ENCODE measurements around the genes HPSE2, CNNM1, CUTC, ERLIN1, SEMA4G, SFXN3 and POLL.

DNA sequence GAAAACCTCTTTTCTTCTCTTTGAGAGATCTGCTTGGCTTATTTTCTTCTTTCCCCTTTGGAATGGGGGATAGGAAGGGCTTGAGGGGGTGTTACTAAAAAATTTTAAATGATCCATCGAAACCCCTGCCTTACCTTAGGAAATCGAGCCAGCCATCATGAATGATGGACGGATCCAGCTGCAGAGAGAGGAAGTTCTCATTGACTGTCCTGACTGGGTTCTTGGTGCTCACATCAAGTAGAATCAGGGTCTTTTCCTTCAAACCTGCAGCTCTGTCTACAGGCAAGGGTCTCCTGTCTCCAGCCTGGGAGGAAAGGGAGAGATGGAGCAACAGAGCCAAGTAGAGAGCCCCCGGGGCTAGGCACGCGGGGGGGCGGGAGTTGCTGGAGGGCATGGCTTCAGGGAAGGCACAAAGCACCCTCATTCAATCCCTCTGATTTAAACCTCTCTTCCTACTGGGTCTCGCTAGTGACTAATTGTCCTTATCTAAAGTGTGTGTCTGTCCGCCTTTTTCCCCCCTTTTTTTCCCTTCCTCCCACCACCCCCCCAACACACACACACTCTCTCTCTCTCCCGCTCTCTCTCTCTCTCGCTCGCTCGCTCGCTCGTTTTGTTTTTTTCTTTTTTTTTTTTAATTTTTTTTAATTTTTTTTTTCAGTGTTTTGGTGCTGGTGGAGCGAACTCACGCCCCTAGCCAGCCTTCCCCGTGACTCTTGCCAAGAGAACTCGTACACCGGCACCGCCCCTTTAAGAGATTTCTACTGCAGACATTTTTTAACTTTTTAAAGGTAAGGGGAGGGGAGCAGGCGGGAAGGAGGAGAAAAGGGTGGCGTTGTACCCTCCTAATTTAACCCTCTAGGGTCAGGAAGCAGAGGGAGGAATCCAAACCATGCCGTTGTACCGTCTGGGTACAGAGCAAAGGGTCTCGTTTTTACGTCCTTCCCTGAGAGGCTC is at the start of gene HPSE2:
HPSE2 (minus strand) TSS at position 474 of the 954 bp plus-strand sequence.
- PRO-cap = no peak

DNA sequence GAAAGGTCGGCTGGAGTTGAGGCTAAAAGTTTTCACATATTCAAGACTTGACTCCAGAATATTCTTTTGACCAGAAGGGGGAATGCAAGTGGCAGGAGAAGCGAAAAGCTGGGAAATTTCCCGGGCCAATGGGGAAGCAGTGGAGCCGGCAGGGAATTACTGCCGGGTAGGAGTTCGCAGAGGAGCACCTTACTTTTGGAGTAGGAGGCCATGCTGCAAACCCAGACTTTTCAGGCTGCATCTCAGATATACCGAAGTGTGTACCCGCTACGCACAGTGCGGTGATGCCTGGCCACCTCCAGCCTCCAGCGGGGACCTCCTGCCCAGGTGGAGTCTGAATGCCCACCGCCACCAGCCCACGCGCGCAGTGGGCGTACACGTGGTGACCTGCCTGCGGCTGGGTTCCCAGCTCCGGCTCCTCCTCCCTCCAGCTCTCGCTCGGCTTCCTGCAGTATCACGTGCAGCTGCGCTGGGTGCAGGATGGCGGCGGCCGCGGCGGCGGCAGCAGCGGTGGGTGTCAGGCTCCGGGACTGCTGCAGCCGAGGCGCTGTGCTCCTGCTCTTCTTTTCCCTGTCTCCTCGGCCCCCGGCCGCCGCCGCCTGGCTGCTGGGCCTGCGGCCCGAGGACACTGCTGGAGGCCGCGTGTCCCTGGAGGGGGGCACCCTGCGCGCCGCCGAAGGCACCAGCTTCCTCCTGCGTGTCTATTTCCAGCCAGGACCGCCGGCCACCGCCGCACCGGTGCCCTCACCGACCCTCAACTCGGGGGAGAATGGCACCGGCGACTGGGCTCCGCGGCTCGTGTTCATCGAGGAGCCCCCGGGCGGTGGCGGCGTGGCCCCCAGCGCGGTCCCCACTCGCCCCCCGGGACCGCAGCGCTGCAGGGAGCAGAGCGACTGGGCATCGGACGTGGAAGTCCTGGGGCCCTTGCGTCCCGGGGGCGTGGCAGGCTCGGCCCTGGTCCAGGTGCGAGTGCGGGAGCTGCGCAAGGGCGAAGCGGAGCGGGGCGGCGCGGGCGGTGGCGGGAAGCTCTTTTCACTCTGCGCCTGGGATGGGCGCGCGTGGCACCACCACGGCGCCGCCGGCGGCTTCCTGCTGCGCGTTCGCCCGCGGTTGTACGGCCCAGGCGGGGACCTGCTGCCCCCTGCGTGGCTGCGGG is at the start of gene CNNM1:
CNNM1 (plus strand) TSS at position 449 of the 1,156 bp plus-strand sequence.
- PRO-cap = unidirectional peak, plus-strand start at position 478 of the sequence

- PRO-cap = no peak
These were observed 1.9 kb upstream of the NKX2-3 start for GRCh38 chr10:99530668-99531433.

DNA sequence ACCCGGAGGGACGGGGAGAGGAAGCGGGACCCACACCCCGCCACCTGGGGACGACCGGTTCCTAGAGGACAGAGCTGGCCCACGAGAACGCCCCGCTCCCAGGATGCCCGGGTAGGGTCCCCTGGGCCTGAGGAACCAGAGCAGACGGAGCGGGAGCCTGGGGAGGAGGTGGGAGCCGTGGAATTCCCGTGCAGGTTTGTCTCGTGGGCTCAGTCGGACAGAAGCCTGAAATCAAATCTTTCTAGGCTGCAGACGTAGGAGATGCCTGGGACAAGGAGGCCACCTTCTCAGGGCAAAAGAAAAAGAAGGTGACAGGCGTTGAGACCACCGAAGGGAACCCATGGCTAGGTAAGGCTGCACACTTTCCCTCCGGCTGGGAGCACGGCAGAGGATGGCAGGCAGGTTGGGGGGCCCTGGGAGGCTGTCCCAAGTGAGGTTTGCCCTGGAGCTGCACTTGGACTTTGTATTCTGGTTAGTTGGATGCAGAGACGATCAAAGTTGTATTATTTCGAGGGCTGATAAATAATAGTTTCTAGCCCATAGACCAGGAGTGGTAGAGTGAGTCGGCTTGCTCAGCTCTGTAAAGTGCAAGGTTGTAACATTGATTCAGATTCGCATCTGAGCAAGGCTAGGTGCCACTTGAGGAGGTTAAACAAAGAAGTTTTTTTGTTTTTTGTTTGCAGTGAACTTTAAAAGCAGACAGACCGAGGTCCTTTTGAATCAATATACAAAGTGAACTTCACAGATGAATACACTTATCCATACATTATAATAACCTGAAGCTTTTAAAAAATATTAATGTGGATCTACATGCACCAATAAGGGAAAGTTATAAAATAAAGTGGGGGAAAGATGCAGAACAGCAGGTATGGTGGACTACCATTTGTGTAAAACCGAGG is 557 bp downstream of the ENTPD7 start:
- PRO-cap = bidirectional peak, plus-strand start at position 143 of the sequence, minus-strand start at position 129 of the sequence; unidirectional peak, minus-strand start at position 432 of the sequence

DNA sequence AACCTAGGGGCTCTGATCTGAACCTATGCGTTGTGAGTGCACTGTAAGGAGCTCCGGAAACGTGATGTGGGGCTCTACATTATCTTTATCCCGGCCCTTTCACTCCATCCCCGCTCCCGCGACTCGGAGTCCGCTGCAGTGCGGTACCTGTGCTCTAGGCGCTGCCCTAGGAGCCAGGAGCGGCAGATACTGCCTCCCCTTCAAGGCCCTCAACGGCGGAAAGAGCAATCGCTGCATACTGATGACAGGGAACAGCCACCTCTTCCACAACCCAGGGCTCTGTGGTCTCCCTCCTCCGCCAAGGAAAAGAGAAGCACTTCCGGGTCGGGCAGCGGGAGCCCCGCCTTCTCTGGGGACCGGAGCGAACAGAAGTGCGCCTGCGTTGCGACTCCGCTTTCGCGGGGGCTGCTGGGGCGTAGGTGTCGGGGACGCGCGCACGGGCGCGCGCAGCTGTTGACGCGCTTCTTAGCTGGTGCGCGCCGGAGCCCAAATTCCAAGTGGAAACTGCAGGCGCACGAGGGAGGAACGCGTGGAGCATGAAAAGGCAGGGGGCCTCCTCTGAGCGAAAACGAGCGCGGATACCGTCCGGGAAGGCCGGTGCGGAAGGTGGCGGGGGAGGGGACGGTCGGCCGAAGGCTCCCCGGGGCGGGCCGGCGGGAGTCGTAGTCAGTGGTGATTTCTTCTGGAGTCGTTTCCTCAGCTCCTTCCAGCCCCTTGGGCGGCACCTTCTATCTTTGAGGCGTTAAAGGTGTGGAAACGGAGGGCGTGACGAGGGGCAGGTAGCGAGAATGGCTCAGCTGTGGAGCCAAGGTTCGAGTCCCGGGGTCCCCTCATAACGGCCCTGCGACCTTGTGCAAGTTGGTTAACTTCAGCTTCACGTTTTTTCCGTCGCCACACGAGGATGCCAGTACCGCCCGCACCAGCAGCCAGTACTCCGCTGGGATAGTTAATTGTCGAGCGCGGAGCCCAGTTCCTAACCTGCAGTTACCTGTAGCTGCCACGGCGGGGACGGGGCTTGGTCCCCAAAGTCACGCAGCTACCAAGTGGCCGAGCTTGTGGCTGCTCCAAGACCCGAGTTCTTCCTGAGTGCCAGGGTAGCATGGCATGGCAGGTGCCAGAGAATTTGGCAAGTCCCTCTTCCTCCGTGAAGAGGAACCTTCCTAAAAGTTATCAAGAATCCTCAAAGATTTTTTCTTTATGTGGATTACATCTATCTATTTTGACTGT is at the start of gene CUTC:
CUTC (plus strand) TSS at position 422 of the 1,227 bp plus-strand sequence.
- PRO-cap = bidirectional peak, plus-strand start at position 489 of the sequence, minus-strand start at position 283 of the sequence; bidirectional peak, plus-strand start at position 891 of the sequence, minus-strand start at position 671 of the sequence; bidirectional peak, plus-strand start at position 1,083 of the sequence, minus-strand start at position 939 of the sequence

- PRO-cap = no peak
These were observed 34.8 kb downstream of the ABCC2 start for GRCh38 chr10:99817027-99817752.

GRCh38 chr10:99937618-99938142 is 72.1 kb downstream of the DNMBP start:
- PRO-cap = no peak

- PRO-cap = bidirectional peak, plus-strand start at chr10:100186126, minus-strand start at chr10:100185966
These were observed at the start of gene ERLIN1 for GRCh38 chr10:100185223-100186273. ERLIN1 (minus strand) TSS chr10:100186029.

- PRO-cap = no peak
These were observed 5.3 kb downstream of the SCD start for GRCh38 chr10:100351997-100353144.

- PRO-cap = no peak
These were observed 4.2 kb downstream of the PAX2 start for GRCh38 chr10:100749663-100749971.

GRCh38 chr10:100912115-100912374 is 718 bp upstream of the SLF2 start:
- PRO-cap = no peak

- PRO-cap = bidirectional peak, plus-strand start at chr10:100969311, minus-strand start at chr10:100969267; bidirectional peak, plus-strand start at chr10:100969504, minus-strand start at chr10:100969348
These were observed at the start of gene SEMA4G for GRCh38 chr10:100968784-100969736. SEMA4G (plus strand) TSS chr10:100969504.

- PRO-cap = no peak
These were observed at the start of gene SFXN3 for GRCh38 chr10:101030878-101031835. SFXN3 (plus strand) TSS chr10:101031234.

DNA sequence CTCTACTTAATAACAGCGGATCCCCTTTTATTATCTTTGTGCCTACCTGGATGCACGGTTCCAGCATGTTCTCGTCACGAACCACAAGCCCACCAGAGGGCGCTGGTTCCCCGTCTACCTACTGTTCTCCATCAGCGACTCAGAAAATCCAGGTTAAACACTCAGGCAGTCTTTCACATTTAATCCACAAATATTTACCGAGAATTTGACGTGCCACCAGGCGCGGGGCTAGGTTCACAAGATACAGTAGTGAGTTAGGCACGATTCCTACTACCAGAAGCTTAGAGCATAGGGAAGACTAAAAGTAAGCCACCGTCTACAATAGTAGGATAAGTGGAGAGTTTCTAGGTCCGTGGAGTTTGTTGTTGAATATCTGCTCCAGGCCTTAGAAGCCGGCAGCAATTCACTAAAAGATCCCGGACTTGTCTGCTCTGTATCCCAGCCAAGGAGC is 1.7 kb upstream of the KAZALD1 start:
- PRO-cap = no peak

DNA sequence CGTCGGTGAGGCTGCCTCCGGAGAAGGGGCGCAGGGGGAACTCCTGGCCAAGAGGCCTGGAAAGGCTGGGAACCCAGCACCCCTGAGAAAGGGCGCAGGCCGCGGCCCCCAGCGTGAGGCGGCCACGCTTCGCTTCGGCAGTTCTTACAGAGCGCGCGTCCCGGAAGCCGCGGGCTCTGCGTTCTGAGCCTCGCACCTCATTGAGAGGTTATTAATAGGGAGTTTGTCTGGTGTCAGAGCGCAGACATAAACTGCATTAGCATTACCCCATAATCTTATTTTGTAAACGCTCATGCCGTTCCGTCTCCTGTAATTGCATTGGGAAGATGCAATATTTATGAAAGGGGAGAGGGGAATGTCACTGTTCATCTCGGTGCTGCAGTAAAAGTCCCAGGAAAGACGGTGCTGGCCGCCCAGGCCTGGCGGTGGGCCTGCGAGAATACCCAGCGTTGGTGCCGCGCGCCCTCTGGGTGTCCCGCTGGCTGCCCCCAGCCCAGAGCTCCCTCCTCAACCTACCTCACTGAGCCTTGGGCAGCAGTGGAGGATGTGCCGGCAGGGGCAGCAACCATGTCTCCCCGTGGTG is 9.7 kb upstream of the TLX1 start:
- PRO-cap = no peak

GRCh38 chr10:101123538-101123869 is 7.6 kb upstream of the TLX1 start:
- PRO-cap = no peak

DNA sequence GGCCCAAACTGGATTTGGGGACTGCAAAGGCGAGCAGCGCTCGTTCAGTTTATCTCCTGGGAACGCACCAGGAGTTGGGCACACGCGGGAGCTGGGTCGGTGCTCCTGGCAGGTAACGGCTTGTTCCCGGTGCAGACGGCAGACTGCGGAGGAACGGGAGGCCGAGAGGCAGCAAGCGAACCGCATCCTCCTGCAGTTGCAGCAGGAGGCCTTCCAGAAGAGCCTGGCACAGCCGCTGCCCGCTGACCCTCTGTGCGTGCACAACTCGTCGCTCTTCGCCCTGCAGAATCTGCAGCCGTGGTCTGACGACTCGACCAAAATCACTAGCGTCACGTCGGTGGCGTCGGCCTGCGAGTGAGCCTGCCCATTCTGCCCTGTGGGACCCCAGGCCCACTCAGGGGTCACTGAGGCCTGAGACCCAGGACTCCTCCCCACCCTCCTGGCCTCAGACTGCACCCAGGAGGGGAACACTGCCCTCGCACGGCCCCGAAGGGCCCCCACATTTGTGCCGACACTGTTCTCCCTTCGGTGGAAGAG is 5.5 kb downstream of the TLX1 start:
- PRO-cap = no peak

- PRO-cap = no peak
These were observed 61.5 kb upstream of the BTRC start for GRCh38 chr10:101292520-101292855.

DNA sequence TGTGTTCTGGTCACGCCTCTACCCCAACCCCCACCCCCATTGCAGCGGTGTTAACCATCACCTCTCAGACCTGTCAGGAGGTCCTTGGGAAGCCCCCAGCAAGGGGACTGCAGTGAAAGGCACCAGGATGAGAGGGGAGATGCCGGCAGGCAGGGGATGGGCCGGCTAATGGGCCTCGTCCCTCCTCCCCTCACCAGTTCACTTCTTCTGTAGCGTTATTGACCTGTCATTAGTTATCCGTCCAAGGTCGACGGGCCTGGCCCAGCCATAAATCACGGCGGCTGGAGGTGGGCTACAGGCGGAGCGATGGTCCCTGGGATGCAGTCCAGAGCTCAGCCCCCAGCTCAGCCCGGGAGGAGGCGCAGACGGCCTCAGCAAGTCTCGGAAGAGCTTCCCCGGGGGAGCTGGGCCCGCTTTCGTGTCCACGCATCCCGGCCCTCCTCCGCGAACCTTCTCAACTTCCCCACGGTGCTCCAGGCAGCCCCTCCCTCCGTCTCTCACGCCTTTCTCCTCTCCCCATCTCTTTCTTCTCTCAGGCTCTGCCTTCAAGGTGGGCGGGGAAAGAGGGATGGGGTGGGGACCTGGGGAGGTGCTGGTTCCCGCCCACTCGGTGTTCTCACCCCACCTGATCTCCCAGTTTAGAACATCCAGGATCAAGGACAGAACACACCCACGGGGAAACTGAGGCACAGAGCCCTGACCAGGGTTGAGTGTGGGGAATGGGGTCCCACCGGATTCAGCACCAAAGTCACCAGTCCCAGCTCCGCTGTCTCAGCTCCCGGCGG is 18.5 kb downstream of the POLL start:
- PRO-cap = no peak

DNA sequence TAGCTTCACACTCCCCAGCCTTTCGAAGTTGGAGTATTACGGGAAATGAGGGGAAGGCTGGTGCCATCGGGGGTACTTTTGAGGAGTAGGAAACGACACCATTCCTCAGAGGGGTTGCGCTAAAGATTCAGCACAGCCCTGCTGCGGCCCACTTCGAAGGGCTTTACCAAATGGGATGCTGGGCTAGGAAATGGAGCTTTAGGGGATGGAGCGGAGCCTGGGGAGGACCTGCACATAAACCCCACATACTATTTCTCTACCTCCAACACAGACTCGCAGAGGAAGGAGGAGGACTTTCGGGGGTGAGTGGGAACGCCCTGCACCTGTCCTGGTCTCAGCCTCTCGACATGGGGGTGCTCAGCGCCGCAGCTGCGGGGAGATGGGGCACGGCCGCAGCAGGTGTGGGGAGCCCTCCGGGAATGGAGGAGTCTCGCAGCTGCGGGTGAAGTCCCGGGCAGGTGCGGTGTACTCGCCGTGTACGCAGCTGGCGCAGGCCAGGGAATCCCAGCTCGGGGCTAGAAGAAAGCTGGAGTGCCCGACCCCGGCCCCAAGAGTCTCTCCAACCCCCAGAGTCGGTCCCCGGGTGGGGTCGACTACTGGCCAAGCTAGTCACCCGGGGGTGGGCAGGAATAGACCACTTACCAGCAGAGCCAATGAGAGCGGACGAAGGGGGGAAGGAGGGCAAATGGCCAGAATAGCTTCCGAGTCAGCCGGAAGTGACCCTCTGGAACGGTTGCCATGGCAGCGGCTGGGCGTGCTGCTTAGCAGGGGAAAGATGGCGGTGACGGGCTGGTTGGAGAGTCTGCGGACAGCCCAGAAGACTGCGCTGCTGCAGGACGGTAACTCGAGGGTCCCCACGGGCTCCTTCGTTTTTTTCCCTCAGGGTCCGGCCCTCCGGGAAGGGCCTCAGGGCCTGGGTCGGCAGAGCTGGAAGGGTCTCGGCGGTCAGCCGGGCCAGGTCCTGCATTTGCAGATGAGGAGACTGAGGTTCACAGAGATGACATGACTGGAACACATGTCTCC is at the start of gene POLL:
POLL (minus strand) TSS at position 696 of the 1,023 bp plus-strand sequence.
- PRO-cap = bidirectional peak, plus-strand start at position 764 of the sequence, minus-strand start at position 598 of the sequence

Data from progenitor cell of endocrine pancreas (in vitro differentiated cells).